A172 (cell line): ENCODE results near the genes KRT73 and KRT79.

- RAMPAGE, long total RNA: no peak
Observed at GRCh38 chr12:52053117-52053486, 1.9 kb downstream of the NR4A1 start.

DNA sequence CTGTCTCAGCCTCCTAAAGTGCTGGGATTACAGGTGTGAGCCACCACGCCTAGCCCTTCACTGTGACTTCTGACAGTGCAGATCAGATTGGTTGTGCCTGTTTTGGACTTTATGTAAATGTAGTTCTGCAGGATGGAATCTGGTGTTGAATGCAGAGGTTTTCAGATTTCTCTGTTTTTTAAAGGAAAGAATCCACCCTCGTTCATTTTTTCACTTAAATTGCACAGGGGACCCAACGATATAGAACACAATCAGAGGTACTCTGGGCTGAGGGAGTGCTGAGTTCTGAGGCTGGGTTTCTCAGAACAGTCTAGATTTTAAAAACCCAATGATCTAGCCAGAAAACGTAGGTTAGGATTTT, 6.8 kb downstream of the NR4A1 start:
- RAMPAGE, long total RNA: no peak

GRCh38 chr12:52069272-52069927, 378 bp upstream of the ATG101 start:
- RAMPAGE, long total RNA: no peak

DNA sequence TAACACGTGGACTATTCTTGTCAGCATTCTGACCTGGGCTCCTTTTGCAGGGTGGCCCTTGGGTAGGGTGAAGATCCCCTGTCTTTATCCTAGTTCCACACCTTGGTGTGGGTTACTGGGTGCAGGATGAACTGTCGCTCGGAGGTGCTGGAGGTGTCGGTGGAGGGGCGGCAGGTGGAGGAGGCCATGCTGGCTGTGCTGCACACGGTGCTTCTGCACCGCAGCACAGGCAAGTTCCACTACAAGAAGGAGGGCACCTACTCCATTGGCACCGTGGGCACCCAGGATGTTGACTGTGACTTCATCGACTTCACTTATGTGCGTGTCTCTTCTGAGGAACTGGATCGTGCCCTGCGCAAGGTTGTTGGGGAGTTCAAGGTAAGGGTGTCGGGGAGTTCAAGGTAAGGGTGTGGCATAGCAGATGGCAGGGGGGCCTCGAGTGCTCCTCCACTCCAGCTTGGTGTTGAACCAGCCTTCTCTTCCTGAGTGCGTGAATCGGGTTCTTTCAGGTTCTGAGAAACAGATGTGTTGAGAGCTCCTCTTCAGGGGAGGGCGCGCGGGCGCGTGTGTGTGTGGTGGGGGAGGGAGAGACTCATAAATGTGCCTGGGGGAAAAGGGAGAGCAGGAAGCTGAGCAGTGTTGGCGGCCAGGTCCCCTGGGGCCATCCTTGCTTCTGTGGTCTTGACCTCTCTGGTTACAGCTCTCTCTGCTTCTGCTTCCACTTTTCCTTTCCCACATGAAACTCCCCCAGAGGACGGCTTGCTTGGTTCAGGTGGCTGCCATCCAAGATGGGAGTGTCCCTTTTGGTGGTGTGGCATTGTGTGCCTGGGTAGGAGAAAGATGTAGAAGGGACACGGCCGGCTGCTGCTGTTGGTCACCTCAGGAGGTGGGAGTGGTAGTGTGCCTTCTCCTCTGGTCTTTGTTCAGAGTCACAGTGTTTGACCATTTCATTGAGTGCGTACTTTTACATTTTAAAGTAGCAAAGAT, 4.0 kb downstream of the ATG101 start:
- RAMPAGE, long total RNA: no peak

DNA sequence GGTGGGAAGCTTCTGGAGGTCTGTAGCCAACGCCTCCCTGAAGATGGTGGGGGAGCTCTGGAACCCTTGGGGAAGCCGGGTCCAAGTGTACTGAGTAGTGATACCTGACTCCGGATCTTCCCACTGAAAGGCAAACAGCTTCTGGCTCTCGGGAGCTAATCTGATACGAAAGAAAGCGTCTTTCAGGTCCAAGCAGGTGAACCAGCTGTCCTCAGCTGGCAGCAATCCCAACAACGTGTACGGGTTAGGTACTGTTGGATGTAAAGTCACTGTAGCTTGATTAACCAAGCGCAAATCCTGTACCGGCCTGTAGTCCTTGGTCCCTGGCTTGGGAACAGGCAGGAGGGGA, 38.5 kb downstream of the SMIM41 start:
- RAMPAGE, long total RNA: no peak

DNA sequence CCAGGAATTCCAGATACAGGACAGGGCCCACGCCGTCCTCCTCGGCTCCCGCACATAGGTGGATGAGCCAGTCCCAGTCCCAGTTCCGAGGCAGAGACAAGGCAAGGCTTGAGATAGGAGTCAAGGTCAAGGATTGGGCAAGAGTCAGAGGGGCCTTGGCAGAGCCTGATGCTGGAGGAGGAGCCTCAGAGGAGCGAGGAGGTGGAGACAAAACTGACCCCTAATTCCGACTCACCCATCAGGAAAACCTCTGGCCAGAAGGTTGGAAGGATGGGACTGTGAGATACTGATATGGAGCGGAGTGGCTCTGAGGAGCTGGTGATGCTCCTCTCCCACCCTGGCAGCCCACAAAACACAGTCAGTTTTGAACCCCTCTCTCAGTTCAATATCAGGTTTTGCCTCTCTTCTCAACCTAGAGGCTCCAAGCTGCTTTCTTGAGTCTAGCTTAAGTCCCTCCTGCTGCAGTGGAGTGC, 20.9 kb downstream of the KRT80 start:
- RAMPAGE, long total RNA: no peak

GRCh38 chr12:52184591-52185265, 7.1 kb downstream of the KRT80 start:
- RAMPAGE, long total RNA: no peak

DNA sequence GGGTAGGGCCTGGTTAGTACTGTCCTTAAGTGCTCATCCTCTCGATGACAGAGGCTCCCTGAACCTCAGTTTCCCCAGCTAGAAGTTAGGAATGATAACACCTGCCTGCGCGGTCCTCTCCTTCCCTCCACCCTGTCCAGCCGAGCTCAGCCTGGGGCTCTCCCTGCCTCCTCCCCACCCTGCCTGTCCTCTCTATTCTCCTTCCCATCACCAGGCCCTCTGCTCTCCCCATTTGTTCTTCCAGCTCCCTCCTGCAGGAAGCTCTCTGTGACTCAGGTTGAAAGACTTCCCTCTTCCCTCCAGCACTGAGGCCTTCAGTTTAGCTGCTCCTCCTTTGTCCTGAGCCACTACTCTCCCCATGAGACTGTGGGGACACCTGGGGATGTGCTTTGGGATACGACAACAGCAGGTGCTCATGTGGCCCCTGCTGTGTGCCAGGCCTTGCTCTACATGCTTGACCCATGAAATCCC, 5.8 kb downstream of the KRT80 start:
- RAMPAGE, long total RNA: no peak

DNA sequence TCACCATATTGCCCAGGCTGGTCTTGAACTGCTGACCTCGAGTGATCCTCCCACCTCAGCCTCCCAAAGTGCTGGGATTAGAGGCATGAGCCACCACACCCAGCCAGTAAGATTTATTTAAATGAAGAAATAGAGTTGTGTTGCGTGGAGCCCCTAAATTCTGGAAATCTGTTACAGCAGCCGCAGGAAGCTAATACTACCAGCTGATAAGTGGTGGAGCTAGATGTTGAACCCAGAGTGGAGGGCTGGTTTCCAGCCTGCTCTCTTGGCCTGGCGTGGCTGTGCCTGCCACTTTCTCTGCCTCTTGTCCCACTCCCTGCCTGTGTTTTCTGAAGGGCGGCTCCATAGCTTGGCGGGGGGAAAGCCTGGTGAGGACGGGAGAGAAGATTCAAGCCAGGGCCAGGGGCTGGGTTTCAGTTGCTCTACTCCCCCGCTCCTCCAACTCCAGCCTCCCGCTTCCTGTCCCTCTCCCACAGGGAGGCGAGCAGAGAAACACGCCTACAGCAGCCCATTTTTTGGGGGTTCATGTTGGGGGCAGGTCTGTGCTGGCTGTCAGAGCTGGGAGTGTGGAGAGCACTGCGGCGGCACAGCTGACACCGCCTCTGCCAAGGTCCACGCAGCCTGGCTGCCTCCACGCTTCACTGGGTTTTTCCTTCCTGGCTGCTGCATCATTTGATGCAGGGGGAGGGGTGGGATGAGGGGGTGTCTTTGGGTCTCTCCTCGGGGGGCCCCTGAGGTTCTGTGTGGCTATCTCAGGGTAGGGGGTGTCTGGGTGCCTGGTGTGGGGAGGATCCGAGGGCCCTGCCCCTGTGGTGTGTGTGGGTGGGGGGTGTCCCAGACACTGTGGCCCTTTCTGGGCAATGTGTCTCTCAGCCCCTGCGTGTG, 10.5 kb upstream of the KRT80 start:
- RAMPAGE, long total RNA: start-site peak on the plus strand centred at position 538 of the sequence, 63 bp wide, 12 and 32 reads in 2 replicates

DNA sequence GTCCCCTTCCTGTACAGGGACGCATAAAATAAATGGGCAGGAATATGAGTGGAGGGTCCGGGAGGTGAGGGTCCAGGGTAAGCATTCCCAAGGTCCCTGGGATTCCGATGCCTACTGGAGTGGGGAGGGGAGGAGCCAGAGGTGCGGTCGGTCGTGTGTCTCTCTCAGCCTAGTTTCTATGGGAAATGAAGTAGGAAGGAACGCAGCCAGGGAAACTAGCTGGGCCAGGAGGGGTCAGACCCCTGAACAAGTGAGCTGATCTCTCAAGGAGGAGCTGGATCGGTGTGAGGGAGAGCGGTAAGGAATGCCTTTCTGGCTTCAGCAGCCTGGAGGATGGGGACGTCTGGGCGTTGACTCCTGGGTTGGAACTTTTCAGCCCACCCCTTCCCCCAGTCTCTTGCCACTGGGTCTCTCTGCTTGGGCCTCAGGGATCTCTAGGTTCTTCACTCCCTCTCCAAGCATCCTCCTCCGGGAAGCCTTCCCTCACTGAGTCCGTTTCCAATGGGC, 495 bp upstream of the KRT7 start:
- RAMPAGE, long total RNA: no peak

GRCh38 chr12:52254453-52255043, 19.9 kb upstream of the KRT86 start:
- RAMPAGE, long total RNA: no peak

DNA sequence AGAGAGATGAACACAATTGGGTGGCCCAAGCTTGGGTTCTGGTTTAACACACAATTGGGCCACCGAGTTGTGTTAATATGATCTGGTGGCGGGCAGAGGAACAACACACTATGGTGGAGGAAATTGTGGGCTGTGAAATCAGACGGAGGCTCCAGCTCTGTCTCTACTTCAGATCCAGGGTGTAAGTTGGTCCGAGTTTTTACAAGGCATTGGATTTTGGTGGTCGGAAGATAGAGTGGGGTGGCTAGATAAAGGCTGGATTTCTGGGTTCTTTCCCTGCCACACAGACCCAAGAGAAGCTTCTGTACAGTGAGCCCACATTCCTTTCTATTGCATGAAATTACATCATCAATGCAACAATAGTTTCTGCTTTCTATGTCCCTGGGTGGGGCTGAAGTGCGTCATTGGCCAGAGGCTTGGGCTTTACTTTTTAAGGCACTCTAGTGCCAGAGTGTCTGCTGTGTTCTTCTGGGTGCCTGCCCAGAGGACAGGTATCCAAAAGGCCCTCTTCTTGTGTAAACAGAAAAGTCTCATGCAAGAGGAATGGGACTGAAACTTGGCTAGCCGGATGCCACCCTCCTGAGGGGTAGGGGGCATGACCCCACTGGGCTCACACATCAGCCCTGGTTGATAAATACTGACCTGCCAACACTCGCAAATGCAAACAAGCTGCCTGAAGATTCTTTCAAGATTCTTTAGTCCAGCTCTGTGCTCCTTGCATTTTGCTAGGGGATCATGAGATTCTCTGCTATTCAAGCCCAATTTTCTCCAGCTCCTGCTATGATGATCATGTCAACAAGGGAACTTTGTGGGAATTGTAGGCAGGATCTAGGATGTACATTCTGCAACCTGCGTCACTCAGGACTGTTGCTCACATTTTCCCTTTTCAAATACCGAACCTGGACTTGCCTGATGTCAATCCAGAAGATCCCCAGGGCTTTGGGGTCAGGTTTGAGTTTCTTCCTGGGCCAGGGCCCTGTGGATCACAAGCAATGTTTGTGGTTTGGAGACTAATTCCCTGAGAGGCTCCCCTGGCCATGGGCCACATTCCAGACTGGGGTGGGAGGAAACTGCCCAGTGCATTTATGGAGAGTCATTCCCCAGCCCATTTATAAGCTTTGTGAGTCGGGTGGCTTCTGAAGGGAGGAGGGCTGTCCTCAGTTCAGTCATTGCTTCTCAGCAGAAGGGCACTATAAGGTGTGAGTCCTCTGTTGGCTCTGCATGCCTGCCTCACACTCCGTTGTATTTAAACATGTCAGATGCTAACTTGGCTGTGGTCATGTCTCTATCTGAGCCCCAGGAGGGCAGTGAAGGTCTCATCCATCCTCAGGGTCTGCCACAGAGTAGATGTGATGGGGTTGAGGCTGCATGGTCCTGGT, 6.1 kb downstream of the KRT86 start:
- RAMPAGE, long total RNA: no peak

- RAMPAGE, long total RNA: no peak
Observed at GRCh38 chr12:52346609-52347064, 20.6 kb downstream of the KRT85 start.

DNA sequence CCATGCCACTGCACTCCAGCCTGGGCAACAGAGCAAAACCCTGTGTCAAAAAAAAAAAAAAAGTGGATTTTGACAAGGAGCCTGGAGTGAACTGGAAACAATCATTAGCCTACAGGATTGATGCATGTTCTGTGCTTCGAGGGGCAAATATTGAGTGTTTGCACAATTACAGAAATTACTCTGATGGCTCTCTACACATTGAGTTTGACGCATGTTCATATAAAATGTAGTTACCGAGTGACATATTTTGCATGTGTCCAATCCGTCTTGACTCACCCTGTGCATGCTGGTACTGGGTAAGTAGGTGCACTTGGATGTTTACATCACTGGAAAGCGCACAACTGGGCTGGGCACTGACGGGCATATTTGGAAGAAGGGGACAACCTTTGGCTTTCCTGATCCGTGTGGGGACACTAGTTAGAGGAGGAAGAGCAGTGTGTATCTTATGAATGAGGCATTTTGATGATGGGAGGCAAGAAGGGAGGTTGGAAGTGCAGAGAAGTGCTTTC, 4.9 kb upstream of the KRT6A start:
- RAMPAGE, long total RNA: no peak

GRCh38 chr12:52618364-52618992, at the start of gene KRT73:
TSS of gene KRT73 (minus strand) at chr12:52618559.
- RAMPAGE, long total RNA: no peak

DNA sequence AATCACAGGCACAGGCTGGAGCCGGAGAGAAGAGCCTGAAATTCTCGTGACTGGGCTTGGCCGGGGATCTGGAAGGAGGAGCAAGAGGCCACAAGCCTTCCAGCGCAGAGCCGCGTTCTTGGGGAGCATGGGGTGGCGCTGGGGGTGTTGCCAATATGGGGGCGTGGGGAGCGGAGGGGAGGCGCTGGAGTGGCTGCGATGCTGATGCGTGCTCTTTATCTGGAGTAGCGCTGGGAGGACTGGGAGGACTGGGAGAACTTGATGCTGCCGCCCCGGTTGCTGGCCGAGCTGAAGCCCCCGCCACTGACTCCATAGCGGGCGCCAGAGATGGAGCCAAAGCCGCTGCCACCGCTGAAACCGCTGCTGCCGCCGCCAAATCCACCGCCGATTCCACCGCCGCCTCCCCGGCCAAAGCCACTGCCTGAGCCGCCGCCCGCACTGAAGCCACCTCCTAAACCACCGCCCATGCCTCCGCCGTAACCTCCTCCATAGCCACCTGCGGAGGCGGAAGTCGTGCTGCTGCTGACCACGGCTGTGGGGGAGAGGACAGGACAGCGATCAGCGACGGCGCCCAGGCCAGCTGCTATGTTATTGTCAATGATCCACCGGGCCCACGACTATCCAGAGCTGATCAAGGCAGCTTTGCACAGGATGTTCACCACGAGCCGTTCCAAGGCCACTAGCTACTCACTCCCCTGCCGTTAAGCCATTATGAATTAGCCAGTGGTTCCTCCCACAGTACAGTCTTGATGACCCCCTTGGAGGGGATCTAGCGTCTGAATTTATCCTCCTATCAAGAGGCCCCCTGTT, 5.9 kb downstream of the KRT3 start:
- RAMPAGE, long total RNA: no peak

DNA sequence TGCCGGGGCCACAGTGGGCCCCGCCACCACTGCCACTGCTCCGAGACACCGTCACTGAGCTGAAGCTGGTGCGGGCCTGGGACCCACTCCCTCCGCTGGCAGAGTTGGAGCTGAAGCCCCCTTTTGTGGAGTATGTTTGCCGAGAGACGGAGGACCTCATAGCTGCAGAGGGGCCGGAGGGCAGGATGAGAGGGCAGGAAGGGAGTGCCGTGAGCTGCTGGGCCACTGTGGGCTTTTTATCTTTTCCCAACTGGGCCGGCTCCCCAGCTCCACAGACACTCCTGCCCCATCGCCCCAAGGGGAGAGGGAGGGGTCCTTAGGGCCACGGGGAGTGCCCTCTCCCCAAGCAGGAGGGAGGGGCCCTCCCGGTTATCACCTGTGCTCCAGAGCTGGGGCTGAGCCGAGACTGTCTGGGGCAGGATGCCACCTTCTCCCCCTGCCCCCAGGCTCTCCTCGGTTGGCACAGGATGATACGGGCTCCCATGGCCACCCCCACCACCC, at the start of gene KRT79:
KRT79 (minus strand) TSS at position 211 of the 501 bp plus-strand sequence.
- RAMPAGE, long total RNA: no peak

DNA sequence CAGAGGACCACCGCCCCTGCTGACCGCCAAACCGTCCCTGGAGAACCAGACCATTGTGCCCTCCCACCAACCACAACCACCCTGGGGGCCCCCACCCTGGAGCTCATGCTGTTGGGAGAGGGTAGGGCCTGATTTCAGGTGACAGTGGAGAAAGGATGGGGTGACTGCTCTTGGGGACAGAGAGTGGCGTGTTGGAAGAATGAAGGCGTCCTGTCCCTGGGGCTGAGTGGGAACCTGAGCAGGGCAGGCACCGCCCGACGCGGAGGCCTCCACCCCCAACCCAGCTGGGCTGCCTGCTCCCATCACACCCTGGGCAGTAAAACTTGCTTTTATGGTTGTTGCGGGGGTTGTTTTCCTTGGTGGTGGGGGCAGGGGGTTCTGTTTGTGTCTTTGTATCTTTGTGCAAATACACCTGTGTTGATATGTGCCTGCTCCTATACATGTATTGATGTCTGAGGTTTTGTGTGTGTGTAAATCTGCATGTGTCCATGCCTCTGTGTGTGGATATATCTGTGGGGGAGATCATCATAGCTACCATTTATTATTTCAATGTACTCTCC, 24.2 kb upstream of the KRT78 start:
- RAMPAGE, long total RNA: no peak

DNA sequence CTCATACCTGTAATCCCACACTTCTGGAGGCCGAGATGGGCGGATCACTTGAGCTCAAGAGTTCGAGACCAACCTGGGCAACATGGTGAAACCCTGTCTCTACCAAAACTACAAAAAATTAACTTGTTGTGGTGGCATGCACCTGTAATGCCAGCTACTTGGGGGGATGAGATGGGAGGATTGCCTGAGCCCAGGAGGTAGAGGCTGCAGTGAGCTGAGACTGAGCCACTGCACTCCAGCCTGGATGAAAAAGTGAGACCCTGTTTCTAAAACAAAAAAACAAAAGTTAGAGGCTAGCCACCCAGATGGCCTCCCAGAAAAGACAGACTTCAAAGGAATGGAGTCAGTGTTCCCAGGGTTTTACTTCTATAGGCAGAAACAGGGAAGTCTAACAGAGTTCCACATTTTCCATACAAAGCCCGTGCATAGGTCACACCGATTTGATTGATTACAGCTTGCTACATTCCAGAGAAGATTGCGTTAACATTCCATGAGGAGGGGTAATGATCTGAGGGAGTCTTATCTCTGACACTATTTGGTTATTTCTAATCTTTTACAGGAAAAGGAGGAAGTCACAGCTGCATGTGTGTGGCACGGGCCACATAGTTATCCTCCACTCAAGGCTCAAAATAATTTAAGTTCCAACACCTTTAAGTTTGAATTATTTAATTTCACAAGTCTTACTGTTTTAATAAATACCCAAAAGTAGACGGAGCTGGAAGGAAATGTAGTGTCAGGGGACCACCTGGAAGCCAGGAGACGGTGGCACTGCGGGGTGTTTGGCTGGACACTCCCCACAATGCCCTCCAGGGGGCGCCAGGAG, 20.5 kb downstream of the KRT8 start:
- RAMPAGE, long total RNA: no peak

- RAMPAGE, long total RNA: no peak
Observed at GRCh38 chr12:52899531-52899819, 5.4 kb downstream of the KRT8 start.